Colic lymph node (tissue), 1 donor: ENCODE data around the gene ALDH4A1.

GRCh38 chr1:18464222-18465145, 16.2 kb upstream of the KLHDC7A start:
- PRO-cap, result no peak

DNA sequence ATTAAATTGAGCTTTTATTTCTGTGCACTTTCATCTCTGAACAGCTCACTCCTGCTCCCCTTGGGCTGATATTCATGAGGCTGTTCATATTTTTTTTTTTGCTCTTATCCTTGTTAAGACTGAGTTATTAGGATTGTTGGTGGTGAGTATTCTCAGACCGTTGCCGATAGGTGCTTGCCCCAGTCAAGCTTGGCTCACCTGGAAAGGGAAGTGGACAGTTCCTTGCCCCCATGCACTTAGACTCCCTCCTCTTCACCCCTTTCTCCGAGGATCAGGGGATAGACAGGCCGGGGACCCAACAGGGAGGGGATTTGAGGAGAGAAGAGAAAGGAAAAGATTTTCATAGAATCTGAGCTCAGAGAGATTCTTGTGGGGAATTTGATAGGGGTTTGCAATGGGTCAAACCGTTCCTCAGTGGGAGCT, 8.7 kb downstream of the PAX7 start:
- PRO-cap, result no peak

GRCh38 chr1:18668797-18669318, 38.2 kb downstream of the PAX7 start:
- PRO-cap, result no peak

DNA sequence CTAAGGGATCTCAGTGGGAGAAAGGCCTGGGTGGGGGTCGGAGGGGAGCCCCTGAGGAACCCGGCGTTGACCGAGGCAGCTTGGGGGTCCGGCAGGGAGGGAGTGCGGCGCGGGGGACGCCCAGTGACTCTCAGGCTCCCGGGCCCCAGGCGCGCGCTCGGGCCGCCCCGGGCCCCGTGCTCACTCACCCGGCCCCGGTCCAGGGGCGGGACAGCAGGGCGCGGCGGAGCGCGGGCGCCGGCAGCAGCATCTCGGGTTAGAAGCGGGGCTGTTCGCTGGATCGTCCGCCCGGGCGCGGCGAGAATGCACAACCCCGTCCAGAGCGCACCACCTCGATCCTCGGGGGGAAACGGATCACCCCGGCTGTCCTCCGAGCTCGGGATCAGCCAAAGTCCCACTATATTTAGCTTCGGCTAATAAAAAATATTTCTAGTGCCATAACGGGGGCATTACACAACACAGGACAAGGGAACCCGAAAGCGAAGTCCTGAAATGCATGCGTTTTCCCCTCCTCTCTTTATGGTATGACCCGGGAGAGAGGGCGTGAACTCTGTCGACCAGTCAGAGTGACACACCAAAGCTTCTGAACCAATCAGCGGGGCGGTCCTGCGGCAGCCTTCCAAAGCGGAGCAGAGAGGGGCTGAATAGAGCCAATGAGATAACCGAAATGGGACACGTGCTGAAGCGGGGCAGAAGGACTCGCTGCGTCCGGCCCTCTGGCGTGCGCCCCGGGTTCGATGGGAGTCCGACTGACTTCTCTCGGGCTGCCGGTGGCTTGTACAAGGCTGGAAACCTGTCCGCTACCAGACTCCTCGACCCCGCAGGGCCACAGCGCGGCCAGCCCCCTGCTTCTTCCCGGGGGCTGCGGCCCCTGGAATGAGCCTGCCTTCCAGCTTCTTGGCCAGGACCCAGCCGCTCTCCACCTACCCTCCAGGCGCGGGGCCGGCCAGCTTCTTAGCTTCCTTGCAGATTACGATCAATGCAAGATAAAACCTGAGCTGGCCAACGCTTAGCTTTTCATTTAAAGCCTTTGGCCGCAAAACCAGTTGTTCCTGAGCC, at the start of gene ALDH4A1:
Gene ALDH4A1 (minus strand): TSS at position 282 of the 1,059 bp plus-strand sequence.
- PRO-cap, result unidirectional peak, minus-strand start at position 253 of the sequence; unidirectional peak, plus-strand start at position 722 of the sequence

DNA sequence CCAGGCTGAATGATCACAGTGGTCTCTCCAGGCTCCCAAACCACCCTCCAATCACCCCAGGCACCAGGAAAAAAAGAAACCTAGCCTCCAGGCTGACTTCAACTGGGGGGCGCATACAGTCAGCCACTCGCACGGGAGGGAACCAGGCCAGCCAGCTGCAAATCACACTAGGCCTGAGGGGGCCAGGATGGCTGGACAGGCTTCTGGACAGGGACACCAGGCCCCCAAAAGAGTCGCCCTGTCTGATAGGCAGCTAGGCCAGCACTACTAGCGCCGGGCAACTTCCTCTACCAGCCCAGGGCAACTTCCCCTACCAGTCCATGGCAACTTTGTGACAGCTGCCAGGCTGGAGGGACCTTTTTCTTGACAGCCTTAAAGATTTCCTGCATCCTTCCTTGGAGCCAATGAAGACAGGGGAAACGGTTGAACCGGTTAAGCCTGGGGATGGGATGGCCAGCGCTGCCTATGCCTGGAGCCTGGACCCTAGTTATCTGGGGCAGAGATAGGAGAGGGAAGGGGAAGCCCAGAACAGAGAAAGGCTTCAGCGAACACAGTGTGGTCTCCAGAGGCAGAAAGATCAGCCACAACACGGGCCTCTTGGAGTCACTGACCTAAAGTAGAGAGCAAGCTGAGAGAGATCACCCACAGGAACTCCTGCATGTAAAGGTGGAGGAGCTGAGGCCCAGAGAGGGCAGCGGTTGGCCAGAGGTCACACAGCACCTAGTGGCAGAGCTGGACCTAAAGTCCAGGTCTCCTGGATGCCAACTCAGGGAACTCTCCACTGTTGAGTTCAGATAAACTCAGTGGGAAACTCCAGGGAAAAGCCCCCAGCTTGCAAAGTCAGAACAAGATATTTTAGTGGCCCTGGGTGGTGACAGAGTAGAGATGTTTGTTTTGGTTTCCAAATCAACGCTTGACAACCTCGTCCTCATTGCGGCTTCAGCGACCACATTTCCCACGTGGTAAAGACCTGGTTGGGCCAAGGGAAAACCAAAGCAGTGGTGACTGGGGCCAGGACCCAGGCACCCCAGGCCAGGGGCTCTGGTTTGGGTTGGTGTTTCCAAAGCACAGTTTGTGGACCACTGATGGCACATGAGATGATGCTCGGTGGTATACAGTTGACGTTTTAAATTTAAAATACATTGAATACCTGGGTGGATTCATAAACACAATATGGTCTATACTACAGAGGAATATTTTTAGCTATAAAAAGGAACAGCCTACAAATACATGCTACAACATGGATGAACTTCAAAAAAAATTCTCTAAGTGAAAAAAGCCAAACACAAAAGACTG, 4.7 kb downstream of the IFFO2 start:
- PRO-cap, result bidirectional peak, plus-strand start at position 993 of the sequence, minus-strand start at position 768 of the sequence

DNA sequence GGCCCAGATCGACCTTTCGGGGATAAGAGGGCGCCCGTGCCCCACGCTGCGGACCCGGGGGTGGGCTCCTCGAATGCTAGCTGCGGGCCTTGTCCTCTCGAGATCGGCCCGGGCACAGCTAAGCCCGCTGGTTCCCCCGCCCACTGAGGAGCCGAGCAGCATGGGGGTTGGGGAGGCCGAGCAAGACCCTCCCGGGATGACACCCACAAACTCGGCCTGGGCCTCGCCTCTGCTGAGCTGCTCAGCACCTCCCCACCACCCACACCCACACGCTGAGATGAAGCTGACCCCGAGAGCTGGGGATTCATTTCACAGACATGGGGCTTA, 723 bp upstream of the IFFO2 start:
- PRO-cap, result no peak

DNA sequence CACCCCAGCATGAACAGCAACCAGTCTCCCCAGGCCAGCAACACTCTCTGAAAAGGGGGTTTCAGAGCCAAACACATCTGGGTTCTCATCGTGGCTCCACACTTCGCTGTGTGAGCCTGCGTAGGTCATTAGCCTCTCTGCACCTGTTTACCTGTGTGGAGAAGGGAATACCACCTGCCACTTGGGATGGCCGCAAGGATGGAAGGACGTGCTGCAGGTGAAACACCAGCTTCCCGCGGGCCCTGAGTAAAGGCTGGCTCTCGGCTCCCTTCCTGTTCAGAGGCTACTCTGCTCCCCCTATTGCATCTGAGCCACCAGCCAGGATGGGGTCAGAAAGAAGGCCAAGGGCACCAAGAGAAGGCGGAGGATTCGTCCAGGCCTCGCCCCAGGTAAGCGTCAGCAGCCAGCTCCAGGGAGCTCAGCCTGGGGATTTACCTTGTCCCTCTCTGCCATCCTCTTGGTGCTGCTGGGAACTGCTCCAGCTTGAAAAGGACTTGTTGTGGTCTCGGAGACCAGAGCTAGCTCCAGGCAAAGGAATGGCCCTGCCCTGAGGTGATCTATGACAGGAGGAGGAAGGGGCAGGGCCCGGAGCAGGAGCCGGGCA, 113.6 kb upstream of the IFFO2 start:
- PRO-cap, result no peak

DNA sequence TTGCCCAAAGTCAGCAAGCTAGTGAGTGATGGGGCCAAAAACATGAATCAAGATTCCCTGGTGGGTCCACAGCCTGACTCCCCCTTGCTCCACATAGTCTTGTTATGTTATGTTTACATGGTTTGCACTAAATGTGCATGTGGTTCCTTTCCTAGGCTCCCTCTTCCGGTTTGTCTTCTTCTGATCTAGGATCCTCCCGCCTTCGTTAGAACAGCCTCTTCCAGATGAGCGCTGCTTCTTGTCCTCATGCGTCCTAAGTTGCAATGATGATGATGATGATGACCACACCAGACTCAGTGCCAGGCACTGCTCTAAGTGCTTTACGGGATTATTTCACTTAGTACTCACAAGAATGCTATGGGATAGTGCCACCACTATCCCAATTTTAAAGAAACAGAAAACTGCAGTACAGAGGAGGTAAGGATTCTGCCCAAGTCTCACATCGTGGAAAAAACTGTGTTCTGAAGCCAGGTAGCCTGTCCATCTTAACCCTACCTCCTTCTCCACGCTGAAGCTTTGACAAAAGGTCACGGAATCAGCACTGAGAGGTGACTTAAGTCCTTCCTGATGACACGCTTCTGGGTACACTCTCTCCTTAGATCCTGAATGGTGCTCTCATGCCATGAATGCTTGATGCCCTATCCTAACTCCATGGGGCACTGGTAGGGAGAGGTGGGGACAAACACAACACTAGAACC, 125.6 kb upstream of the IFFO2 start:
- PRO-cap, result no peak

DNA sequence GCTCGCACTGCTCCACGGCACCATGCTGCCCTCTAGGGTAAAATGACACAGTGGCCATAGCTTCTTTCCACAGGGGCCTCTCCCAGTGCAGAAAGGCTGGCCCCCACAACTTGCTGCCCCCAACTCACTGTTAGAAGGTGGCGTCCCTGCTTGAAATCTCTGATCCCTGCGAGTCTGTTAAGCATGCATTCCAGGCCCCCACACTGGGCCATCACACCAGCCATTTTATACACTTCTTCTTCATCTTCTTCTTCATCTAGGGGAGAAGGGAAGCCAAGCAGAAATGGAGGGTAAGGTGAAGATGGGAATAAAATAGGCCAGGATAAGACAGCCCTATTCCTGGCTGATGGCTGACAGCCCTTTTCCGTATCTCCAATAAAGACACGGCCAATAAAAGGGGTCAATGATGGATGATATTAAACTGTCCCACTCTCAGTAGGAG, 113.7 kb downstream of the UBR4 start:
- PRO-cap, result no peak

DNA sequence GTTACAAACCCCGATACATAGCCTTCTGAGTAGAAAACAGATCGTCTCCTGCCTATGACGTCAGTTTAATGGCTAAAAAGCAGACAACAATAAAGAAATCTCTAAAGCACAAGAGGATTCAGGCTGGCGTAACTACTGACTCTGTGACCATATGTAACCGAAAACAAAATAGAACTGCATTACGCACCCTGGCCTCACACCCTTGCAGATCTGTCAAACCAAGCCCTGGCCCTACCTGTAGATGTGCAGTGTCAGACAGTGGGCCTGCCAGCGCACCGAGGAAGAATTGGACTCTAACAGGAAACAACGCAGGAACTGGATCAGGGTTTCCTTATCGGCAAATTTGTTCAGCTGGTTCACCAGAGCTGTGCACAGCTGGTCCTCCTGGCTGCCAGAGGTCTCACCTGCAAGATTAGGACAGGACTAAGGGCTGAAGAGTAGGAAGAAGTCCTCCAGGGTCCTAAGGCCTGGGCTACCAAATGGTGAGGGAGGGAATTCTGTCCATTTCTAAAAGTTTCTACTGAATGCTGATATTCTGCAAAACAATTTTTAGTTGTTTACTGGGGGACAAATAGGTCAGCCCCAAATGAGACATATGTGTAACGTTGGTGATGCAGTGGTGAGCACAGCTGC, 90.0 kb downstream of the UBR4 start:
- PRO-cap, result no peak

GRCh38 chr1:19160397-19161336, 49.4 kb downstream of the UBR4 start:
- PRO-cap, result no peak

- PRO-cap, result no peak
Observed at GRCh38 chr1:19232006-19232478, 19.3 kb downstream of the EMC1 start.

DNA sequence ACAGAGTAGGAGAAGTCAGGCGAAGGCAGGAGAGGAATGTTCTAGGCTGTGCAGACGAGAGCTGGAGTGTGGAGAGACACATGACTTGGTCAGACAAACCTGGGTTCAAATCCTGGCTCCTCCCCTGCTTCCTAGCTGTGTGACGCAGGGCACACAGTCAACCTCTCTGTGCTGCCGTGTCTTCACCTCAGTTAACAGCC, 15.6 kb downstream of the SLC66A1 start:
- PRO-cap, result no peak

GRCh38 chr1:19351583-19352260, 39.6 kb downstream of the SLC66A1 start:
- PRO-cap, result no peak

DNA sequence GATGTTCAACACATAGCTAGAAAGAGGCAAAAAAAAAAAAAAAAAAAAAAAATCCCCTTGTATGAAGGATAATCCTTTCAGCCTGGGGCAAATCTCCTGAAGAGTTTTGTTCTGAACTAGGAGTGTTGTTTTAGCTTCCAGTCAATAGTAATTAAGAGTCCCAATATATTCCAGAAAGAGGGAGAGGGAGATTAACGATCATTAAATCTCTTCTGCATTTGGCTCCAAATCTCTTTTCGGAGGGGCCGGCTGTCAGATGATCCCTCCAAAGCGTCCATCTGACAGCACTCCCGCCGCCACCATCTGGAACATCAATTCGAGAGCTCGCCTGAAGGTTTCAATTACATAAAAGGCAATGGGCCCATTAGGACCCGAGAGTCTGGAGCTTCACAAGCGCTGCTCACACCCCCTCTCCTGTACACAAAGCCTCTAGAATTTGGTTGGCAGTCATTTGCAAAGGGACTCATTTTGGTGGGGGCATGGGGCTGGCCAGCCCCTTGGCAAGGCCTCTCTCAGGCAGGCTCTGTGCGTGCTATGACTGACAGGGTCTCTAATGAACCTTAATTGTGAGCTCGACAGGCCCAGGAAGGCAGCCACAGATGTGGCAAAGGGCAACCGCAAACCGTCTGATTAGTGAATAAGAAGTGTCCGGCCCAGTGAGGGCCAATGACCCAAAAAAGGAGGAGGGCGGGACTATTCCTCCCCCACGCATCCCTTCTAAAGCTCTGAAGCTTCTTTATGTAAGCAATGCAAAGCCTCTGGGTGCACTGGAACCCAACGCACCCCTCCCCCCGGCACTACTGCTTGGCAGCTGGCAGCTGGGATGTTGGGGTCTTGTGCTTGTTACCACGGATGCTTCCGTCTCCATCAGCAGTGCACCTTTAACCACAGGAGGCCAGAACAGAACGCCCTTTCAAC, 79.6 kb downstream of the CAPZB start:
- PRO-cap, result no peak

GRCh38 chr1:19467119-19468193, 17.9 kb downstream of the CAPZB start:
- PRO-cap, result no peak

- PRO-cap, result no peak
Observed at GRCh38 chr1:19484349-19485162, 783 bp downstream of the CAPZB start.

- PRO-cap, result no peak
Observed at GRCh38 chr1:19505287-19506157, 20.2 kb upstream of the CAPZB start.

- PRO-cap, result bidirectional peak, plus-strand start at chr1:19597465, minus-strand start at chr1:19597449; unidirectional peak, minus-strand start at chr1:19597526; unidirectional peak, minus-strand start at chr1:19597668; unidirectional peak, minus-strand start at chr1:19597719
Observed at GRCh38 chr1:19597197-19598030, 635 bp downstream of the MICOS10 start.

DNA sequence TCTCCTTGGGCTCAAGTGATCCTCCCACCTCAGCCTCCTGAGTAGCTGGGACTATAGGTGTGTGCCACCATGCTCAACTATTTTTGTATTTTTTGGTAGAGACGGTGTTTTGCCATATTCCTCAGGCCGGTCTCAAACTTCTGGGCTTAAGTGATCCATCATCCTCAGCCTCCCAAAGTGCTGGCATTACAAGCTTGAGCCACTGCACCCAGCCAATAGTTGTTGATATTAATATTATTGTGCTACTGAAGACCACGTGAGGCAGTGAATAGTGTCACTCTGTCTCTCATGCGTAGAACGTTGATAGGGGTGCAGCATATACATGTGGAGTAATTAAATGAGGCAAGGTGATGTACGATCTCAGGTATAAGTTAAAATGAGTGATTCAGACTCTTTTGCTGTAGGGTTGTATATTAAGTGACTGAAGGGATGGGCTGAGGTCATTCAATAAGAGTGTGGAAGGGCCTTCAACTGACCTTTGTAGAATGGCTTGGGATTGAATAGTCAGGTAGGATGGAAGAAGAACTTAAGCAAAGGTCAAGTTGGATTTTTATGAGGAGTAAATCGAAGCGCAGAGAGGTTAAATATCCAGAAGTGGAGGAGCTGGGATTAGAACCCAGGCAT, 2.5 kb downstream of the MICOS10 start:
- PRO-cap, result no peak